Spinal cord (tissue), 3 donors: Measurements from ENCODE around the gene SOCS6.

DNA sequence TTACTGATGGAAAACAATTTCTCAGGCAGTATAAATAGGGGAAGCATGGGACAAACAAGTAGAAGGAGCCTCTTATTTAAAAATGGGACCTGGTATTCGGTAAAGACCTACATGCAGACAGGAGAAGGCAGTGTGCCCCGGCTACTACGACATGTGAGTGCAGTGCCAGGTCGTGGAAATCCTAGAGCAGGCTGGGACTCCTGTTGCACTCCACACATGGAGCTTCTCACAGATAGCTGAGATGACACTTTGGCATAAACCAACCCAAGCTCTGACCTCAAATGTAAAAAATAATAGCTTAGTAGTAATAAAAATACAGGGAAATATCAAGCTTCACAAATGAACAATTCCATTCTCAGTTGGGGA, 913 bp upstream of the DSEL start:
- PRO-cap = no peak
- RAMPAGE, long total RNA = no peak

DNA sequence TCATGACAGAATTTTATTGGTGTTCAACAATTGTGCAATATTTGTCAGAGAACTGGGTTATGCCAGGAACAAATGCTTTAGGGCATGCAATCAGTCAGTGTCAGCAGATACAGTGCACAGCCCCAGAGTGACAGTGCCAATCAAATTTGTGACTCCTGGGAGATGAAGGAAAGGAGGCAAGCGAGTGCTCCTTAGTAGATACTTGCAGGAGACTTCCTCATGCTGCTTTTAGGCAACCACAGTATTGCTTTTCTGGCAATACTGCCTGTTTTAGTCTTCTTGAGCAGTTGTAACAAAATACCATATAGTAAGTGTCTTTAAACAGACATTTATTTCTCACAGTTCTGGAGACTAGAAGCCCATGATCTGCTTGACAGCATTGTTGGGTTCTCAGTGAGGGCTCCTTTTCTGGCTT, 81.4 kb upstream of the DSEL start:
- PRO-cap = no peak
- RAMPAGE, long total RNA = no peak

GRCh38 chr18:68722579-68722983, 7.7 kb upstream of the TMX3 start:
- PRO-cap = no peak
- RAMPAGE, long total RNA = no peak

DNA sequence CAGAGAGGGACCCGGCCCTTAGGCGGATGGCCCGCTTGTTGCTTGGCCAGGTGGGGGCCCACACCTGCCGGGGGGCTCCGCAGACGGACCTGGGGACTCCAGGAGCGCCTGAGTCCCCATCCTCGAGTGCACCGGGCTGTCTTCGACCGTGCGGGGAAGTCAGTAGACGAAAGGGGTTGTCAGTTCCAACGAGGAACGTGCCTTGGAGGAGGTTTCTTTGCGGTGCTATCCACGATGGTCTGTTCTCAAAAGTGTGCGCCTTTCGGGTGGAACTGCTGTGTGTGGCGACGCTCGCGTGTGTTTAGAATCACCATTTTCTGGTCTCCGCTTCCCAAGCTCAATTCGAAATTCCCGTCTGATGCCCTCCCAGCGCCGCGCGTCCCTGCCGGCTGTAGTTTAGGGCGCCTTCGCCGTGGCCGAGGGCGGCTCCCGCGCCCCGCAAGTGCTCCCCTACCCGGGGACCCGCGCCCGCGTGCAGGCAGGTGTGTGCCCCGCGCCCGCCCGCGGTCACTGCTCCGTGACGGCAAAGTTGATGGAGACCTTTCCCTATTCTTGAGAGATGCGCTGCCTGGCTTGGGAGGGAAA, 814 bp downstream of the DOK6 start:
- PRO-cap = no peak
- RAMPAGE, long total RNA = no peak

DNA sequence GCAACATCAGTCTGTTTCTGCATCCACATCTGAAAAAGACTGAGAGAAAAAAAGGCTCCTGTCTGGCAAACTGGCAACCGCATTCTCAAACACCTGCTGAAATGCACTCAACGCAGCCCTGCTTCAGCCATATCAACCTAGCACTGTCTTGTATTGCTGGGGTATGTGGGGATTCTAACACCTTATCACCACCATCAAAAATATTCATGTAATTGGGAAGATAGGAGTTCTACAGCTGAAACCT, 52.6 kb downstream of the CD226 start:
- PRO-cap = no peak
- RAMPAGE, long total RNA = no peak

GRCh38 chr18:69936112-69936512, 11.6 kb downstream of the CD226 start:
- PRO-cap = no peak
- RAMPAGE, long total RNA = no peak

DNA sequence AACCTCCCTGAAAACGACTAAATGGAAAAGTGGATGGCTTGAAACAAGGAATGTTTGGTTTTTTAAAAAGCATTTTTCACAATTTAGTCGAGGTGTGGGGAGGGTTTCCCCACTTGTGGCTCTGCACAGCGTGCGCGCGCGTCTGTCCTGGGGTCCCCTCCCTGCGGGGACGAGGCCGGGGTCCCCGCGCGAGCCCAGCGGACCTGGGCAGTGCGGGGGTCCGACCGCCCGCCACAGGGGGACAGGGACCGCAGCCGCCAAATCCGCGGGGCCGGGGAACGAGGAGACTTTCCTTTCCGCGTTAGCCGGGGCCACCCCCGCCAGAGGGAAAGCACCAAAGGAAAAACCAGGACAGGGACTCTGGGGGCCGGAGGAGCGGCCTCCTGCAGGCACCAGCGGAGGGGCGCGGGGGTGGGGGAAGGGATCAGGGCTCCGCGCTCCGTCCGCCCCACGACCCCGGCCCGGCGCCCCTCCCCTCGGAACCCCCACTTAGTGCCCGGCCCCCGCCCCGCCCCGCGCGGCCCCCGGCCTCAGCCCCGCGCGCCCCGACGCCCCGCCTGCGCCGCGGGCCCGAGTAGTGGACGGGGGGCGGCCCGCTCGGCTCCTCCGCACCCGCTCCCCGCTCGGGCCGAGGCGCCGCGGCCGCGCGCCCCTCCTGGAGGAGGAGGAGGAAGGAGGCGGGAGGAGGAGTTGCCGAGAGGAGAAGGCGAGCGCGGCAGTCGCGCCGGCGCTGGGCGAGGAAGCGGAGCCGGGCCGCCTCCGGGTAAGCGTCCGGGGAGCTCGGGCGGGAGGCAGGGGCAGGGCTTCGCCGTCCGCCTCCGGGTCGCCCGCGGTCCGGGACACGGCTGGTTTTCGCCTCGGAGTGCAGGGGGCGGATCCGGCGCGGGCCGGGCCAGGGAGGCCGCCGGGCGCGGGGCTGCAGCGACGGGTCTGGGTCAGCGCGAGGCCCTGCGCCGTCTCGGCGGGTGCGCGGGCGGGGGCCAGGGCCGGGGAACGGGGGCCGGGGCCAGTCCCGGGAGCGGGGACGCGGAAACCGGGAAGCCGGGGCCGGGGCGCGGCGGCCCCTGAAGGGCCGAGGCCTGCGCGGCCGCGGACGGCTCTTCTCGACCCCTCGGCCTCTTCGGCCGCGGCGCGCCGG, at the start of gene SOCS6:
Gene SOCS6 (plus strand): TSS at position 718 of the 1,138 bp plus-strand sequence.
- PRO-cap = no peak
- RAMPAGE, long total RNA = no peak

GRCh38 chr18:70330836-70331358, 42.1 kb downstream of the SOCS6 start:
- PRO-cap = no peak
- RAMPAGE, long total RNA = no peak

DNA sequence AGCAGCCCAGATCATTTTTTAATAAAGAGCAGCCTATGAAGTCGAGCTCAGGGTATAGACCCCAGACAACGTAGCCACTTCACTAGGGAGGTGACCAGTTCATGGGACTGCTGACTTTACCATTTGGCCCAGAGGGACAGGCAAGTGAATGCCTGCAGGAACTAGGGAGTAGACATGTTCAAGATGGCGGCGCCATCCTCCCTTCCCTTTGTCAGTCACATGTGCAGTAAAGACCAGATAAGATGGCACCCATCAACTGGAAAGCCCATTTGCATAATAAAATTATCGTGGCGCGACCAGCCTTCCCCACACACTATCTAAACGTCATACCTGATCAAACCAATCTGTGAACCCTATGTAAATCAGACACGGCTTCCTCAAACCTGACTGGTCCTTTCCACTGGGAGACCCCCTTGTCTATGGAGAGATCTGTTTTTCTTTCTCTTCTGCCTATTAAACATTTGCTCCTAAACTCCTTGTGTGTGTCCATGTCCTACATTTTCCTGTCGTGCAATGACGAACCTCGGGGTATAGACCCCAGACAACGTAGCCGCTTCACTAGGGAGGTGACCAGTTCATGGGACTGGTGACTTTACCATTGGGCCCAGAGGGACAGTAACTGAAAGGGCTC, 87.2 kb downstream of the SOCS6 start:
- PRO-cap = no peak
- RAMPAGE, long total RNA = no peak

DNA sequence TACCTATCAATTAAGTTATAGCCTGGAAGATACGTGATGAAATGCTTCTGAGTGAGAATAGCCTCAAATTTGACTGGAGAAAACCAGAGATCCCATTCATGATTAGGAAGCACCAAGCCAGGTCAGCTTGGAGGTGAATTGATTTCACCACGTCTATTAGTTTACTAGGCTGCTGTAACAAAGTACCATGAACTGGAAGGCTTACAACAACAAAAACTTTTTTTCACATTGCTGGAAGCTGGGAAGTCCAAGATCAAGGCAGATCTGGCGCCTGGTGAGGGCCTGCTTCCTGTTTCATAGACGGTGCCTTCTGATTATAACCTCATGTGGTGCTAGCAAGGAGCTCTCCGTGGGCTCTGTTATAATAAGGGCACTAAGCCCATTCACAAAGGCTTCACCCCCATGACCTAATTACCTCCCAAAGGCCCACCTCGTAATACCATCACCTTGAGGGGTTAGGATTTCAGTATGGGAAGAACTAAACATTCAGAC, 89.0 kb downstream of the SOCS6 start:
- PRO-cap = no peak
- RAMPAGE, long total RNA = no peak

DNA sequence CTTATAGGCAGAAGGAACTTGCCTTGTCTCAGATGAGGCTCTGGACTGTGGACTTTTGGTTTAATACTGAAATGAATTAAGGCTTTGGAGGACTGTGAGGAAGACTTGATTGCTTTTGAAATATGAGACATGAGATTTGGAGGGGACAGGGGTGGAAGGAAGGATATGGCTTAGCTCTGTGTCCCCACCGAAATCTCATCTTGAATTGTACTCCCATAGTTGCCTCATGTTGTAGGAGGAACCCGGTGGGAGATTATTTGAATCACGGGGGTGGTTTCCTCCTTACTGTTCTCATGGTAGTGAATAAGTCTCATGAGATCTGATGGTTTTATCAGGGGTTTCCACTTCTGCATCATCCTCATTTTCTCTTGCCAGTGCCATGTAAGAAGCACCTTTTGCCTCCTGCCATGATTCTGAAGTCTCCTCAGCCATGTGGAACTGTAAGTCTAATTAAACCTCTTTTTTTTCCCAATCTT, 310.5 kb downstream of the SOCS6 start:
- PRO-cap = no peak
- RAMPAGE, long total RNA = no peak

- PRO-cap = no peak
- RAMPAGE, long total RNA = no peak
Measured at GRCh38 chr18:70650181-70650584, 361.3 kb downstream of the SOCS6 start.

- PRO-cap = no peak
- RAMPAGE, long total RNA = no peak
Measured at GRCh38 chr18:72869770-72870425, 2.1 kb upstream of the NETO1 start.

- PRO-cap = no peak
- RAMPAGE, long total RNA = no peak
Measured at GRCh38 chr18:74064365-74064831, 83.2 kb downstream of the FBXO15 start.

DNA sequence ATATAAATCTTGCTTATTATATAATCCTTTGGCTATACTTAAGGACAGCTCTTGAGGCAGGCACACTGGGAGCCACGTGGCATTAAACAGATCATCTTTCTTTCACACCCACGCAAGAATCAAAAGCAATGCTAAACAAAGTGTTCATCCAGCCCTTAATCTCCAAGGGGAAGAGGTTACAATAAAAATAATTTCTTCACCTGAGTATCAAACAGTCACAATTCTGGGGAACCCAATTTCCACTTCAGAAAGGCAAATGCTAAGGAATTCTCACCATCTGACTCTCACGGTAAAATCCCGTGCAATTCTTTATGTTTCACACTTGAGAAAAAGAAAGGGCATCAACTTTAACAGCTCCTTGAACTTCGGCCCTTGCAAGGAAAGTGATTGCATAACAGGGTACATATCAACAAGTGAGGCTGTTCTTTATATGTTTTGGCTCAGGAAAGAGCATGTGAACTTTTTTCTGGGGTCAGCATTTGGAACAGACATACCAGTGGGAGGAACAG, 57.7 kb downstream of the CYB5A start:
- PRO-cap = no peak
- RAMPAGE, long total RNA = no peak

GRCh38 chr18:74290024-74290470, 1.7 kb downstream of the CYB5A start:
- PRO-cap = no peak
- RAMPAGE, long total RNA = no peak

DNA sequence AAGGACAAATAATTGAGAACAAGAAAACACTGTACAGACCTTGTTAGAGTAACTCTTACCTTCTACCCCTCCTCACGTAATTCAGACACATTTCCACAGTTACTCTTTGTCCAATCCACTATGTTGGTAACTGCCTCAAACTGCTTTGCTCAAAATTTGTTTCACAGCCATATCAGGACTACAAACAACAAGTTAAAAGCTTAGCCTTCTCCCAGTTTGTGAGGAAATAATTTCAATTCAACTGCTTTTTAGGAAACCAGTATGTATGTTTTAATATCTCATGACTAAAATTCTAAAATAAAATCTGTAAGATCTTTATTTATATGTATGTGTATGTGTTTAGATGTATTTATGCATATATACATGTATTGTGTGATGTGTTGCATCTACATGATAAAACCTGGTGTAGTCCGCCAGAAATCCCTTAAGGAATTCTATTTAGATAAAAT, 8.9 kb upstream of the CYB5A start:
- PRO-cap = no peak
- RAMPAGE, long total RNA = no peak

GRCh38 chr18:74373273-74374001, 57.8 kb downstream of the C18orf63 start:
- PRO-cap = no peak
- RAMPAGE, long total RNA = no peak

DNA sequence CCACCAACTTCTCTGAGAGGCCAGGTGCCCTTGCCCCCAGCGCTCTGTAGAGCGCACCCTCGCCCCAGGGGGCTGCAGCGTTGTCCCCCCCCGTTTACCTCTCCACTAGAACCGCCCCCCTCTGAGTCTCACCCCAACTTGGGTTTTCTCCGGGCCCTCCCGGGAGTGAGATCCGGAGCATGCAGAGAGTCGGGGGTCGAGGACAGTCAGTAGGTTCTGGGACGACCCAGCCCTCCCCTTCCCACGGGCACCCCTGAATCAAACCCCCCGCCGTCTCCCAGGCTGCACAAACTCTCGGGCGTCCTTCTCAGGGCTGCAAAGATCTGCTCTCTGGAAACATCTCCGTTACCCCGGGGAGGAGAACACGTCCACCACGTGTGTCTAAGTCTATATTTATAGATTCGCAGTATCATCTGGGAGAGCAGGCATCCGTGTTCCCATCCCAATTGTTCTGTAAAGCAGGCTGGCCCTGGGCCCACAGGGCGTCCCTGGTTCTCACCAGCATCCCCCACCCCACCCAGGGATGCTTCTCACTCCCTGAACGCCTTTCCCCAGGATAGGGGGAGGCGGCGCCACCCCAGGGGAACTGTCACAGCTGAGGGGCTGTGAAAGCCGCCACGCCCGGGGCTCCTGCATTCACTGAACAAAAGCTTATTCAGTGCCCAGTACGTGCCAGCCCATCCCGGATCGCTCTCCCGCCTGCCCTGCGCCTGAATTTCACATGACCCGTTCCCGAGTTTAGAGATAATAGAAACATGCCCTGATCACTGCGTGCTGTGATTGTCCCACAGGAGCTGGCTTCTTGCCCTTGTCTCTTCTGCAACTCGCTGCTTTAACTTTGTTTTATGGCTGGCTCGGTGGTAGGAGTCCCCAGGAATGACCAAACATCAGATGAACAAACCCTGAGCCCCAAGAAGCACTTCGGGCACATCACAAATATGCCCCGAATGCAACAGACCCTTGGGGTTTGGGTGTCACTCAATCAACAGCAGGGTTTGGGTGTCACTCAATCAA, 840 bp upstream of the DIPK1C start:
- PRO-cap = no peak
- RAMPAGE, long total RNA = no peak

- PRO-cap = no peak
- RAMPAGE, long total RNA = no peak
Measured at GRCh38 chr18:76396535-76397203, 98.4 kb downstream of the ZNF516 start.